ENCODE data around the genes MRPL2 and CRIP3.

GRCh38 chr6:42995200-42995399, 10.7 kb downstream of the PPP2R5D start:
- PRO-cap, 2 experiments: peak in 1 of 2 experiments; most common minus-strand start chr6:42995256 (in 1)

DNA sequence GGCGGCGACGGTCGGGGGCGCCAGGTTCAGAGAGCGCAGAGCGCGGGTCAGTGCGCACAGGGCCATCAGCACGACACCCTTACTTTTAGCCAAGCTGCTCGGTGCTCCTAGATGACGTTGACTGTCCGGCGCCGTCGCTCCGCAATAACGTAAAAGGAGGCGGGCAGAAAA, at the start of gene MRPL2:
TSS of gene MRPL2 (minus strand) at position 119 of the 171 bp plus-strand sequence.
- PRO-cap, 2 experiments: peak in 2 of 2 experiments; most common minus-strand start position 87 of the sequence (in 2)

- PRO-cap, 2 experiments: no peak in any of the 2 experiments
These were observed 41.5 kb upstream of the SRF start for GRCh38 chr6:43129437-43130089.

DNA sequence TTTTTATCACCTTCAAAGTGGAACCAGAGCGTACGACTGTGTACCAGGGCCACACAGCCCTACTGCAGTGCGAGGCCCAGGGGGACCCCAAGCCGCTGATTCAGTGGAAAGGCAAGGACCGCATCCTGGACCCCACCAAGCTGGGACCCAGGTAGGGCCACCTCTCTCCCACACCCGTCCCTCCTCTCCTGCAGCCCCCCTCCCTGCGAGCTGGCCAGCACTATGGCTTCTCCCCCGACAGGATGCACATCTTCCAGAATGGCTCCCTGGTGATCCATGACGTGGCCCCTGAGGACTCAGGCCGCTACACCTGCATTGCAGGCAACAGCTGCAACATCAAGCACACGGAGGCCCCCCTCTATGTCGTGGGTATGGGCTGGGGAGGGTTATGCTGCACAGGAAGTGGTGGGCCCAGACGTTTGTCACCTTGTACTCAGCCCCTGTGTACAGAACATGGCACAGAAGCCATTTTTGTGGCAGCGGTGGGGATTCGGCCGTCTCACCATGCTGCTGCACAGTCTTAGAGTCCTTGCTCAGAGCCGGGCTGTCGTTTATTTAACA, 29.1 kb upstream of the SRF start:
- PRO-cap, 2 experiments: no peak in any of the 2 experiments

DNA sequence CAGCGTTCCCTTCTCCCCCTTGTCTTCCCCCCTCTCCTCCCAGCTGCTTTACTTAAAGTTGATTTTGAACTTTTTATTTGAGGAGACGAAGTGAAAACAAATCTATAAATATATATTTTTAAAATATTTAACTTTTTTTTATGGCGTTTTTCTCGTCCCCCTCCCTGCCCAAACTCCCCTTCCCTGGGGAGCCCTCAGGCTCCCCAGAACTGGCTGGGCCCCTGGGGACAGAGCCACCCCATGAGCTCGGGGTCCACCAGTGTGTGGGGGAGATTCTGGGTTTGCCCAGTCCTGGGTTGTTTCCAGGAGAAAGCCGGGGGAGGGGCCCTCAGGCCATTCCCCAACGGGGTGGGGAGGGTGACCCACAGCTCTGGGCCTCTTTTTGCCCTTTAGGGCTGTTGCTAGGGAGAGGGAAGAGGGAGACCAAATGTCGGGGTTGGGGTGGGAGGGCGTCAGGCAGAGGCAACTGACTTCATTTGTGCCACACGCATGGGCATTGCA, 2.1 kb upstream of the CUL9 start:
- PRO-cap, 2 experiments: no peak in any of the 2 experiments

DNA sequence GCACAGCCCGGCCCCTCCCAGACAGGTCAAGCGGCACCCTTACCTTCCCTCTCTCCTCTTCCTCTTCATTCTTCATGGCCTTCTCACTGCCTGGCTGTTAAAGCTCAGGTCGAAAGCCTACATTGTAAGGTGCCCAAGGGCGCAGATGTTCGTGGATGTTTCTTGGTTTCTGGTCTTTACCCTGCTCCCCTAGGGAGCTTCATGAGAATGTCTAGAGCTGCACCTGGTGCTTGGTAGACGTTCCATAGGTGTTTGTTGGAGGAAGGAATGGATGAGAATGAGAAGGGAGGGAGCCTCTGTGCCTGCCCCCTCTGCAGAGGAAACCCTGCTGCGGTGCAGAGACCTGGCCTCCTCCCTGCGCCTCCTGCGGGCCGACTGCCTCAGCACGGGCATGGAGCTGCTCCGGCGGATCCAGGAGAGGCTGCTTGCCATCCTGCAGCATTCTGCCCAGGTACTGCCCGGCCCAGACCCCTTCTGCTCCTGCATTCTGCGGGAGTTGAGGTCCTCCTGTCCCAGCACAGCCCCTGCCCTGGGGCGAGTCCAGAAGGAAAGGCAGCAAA, 6.3 kb downstream of the DNPH1 start:
- PRO-cap, 2 experiments: no peak in any of the 2 experiments

DNA sequence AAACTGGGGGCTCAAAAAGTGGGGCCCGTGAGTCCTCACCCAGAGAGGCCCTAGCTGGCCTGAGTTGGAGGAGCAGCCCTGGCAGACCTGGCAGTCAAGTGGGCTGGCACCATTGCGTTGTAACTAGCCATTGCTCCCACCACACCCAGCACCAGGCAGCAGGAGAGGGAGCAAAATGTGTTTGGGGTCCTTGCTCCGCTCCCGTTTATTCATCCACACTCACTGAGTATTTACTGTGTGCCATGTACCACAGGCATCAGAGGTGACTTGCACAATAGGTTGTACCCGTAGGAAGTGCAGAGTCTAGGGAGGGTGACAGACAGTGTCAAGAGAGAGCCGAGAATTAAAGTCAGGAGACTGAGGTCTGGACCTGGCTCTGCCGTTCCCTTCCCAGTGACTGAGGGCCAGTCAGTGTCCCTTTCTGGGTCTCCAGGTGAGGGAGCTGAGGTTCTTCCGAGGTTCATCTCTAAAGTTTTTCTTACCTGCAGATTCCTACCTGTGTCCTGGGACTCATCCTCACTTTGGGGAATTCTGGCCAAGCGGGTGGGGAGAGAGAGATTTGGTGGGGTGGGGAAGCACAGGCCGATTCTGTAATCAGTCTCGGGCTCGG, 22.3 kb downstream of the TTBK1 start:
- PRO-cap, 2 experiments: peak in 1 of 2 experiments; most common plus-strand start position 318 of the sequence (in 1)

- PRO-cap, 2 experiments: no peak in any of the 2 experiments
These were observed 26.0 kb downstream of the TTBK1 start for GRCh38 chr6:43269168-43269808.

DNA sequence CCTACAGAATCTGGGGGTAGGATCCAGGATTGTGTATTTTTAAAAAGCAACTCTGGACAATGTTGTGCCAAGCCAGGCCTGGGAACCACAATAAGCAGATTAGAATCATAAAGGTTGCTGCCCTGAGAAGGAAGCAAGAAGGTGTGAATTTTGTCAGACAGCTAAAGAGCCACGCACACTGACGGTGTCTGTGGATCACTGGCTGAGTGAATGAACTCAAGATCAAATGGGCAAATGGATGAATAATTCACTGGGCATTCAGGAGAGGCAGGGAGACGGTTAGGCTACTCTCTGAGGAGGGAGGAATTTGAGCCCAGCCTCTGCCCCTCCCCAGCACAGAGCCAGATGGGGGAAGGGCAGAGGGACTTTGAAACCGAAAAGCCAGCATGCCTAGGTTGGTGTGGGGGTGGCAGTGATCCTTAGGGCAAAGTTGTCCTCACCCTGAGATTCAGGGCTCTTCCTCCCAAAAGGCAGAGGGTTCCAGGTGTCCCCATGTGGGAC, 19.5 kb upstream of the SLC22A7 start:
- PRO-cap, 2 experiments: peak in 2 of 2 experiments; most common plus-strand start position 261 of the sequence (in 2); most common minus-strand start position 212 of the sequence (in 2)

- PRO-cap, 2 experiments: no peak in any of the 2 experiments
These were observed 1.5 kb downstream of the SLC22A7 start for GRCh38 chr6:43299283-43300201.

- PRO-cap, 2 experiments: no peak in any of the 2 experiments
These were observed at the start of gene CRIP3 for GRCh38 chr6:43308257-43309193. Gene CRIP3, minus strand, starts transcription at chr6:43308826.

DNA sequence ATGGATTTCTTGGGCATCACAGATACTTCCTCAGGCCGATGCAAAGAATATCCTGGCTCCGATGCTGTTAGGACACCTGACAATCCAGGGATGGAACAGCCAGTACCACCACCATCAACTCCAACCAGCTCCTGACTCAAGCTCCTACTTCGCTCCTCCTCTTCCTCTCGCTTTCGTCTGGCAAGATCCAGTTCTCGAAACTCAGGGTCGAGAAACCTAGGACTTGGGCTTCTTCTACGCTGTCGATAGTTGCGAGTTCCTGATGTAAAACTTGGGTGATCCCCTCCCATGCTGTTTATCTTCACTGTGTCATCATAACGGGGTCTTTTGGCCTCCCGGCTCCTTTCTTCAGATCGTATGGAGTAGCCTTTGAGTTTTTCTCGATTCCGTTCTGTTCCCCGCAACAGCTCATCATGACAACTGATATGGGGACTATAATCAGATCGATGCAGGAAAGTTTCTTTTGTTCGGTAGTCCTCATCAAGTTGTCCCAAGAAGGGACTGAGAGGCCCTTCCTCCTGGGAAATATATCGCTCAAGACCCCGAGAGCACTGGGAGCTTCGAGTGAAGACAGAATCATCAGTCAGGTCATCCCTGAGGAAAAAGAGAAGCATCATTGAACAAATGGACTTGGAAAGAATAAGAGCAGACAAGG, 12.1 kb downstream of the ZNF318 start:
- PRO-cap, 2 experiments: no peak in any of the 2 experiments

- PRO-cap, 2 experiments: no peak in any of the 2 experiments
These were observed 429 bp upstream of the DLK2 start for GRCh38 chr6:43455716-43456238.

DNA sequence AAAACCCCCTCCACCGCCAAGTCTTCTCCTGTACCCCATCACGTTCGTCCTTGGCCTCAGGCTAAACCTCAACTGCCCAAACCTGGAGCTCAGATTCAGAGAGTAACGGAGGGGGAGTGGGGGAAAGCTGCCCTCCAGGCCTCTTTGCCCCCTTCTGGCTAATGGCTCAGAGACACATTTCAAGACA, 784 bp upstream of the DLK2 start:
- PRO-cap, 2 experiments: no peak in any of the 2 experiments

- PRO-cap, 2 experiments: no peak in any of the 2 experiments
These were observed 5.3 kb downstream of the LRRC73 start for GRCh38 chr6:43504514-43505636.

DNA sequence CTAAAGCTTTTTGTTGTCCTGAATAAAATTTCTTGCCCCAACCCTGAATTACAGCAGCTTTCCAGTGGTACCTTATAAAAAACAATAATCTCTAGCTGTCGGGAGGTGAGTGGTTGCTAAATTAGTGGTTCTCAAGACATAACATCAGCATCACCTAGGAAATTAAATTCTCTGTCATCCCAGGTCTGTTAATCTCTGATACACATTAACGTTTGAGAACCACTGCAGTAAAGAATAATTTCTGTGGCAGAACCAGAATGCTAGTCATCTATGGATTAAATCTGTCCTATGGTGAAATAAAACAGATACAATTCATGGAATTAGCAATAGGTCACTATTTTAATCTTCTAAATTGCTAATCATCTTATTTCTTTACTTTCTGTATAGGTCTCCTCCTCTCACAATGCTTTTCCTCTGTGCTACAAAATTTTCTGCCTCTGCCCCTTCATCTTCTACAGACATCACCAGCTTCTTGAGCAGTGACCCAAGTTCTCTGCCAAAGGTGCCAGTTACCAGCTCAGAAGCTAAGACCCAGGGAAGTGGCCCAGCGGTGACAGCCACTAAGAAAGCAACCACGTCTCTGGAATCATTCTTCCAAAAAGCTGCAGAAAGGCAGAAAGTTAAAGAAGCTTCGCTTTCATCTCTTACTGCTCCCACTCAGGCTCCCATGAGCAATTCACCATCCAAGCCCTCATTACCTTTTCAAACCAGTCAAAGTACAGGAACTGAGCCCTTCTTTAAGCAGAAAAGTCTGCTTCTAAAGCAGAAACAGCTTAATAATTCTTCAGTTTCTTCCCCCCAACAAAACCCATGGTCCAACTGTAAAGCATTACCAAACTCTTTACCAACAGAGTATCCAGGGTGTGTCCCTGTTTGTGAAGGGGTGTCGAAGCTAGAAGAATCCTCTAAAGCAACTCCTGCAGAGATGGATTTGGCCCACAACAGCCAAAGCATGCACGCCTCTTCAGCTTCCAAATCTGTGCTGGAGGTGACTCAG, 15.5 kb downstream of the GTPBP2 start:
- PRO-cap, 2 experiments: no peak in any of the 2 experiments

GRCh38 chr6:43668033-43668688, 19.4 kb downstream of the MRPS18A start:
- PRO-cap, 2 experiments: peak in 2 of 2 experiments; most common plus-strand start chr6:43668347 (in 1); most common minus-strand start chr6:43668186 (in 1)

DNA sequence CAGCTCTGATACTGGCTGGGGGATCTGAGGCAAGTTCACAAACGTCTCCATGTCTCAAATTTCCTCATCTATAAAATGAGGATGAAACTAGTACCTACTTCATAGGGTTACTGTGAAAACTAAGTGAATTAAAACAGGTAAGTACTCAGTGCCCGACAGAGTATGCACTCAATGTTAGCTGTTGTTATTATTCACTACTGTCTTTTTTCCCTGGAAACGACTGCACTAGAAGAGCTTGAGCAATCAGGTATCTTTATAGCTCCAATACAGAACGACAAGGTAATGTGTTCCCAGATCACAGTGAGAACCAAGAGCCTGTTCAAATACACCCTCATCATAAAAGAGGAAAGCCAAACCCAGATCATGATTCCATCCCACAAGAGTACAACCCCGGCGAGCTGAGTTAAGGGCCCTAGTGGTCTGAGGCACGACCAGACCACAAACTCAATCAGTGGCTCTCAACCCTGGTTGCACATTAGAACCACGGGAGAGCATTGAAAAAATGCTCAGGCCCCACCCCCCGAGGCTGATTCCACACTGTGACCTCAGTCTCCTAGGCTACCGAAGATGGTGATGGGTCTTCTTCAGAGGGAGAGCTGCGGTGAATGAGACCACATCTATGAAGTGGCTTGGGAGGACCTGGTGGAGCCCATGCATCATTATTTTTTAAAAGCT, 9.8 kb downstream of the MRPS18A start:
- PRO-cap, 2 experiments: no peak in any of the 2 experiments

DNA sequence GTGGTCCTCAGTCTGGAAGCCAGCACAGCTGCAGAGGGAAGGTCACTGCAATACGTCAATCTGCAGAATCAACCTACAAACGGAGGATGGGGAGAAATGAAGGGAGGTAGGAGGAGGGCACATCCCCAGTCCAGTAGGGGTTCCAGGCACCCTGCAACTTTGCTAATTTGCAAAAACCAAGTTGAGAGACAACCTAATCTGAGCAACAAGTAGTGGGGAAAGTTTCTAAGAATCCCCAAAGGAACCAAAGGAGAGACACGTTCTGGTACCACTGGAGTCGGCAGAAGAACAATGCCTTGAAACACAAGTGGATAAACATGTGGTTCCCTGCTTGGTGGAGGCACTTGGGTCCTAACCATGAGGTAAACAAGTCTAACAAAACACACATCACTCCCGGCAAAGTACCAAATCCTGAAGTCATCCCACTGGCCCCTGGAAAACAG, 4.9 kb downstream of the MRPS18A start:
- PRO-cap, 2 experiments: no peak in any of the 2 experiments

GRCh38 chr6:43686605-43687419, 779 bp downstream of the MRPS18A start:
- PRO-cap, 2 experiments: no peak in any of the 2 experiments

Measured in Colon Carcinoma Metastatic in the Brain (tissue), 2 donors.